GM19239 (cell line): Measurements from ENCODE around the genes RASA4B, UPK3BL1 and ARMC10.

DNA sequence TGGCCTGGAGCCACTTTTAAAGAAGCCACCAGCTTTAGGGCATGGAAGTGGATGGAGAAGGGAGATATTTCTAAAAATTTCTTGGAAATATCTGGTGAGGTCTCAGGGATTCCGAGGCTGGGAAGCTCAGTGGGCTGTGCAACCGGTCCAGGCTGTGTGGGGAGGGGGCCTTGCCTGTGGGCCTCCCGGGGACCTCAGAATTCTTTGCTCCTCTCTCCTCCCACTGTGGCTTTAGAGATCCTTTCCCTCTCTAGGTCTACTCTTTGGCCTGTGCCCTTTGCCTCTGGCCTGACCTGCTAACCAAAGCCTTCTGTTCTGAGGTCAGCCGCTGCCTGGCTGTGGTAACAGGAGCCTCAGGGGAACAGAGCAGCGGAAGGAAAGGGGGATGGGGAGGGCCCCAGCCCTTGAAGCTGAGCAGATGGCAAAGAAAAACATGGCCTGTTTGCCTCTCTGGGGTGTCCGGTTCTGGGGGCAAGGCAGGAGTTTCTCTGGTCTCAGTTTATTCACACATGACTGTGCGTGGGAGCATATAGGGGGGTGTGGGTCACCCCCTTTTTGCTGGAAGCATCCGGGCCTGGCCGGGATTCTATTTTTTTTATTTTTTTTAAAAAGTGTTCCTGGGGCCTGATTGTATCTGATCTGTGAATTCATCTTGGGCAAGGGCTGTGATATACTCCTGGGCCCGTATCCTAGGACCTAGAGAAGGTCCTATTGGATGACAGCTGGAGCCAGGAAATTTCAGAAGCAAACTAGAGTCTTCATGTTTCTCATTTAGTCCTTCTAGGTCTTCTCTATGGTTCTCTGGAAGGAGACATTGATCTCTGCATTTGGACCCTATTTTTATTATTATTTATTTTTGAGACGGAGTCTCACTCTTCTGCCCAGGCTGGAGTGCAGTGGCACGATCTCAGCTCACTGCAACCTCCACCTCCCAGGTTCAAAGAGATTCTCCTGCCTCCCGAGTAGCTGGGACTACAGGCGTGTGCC, 28.3 kb downstream of the COL26A1 start:
- RRBS = 15% methylated on average over 2 of the region's 14 CpGs

- RRBS = 95% methylated on average over 2 of the region's 12 CpGs
Observed at GRCh38 chr7:101832861-101833526, 15.6 kb downstream of the CUX1 start.

- RRBS = no CpG with 5 or more reads among the region's 3 CpGs
Observed at GRCh38 chr7:101857561-101857680, 40.0 kb downstream of the CUX1 start.

DNA sequence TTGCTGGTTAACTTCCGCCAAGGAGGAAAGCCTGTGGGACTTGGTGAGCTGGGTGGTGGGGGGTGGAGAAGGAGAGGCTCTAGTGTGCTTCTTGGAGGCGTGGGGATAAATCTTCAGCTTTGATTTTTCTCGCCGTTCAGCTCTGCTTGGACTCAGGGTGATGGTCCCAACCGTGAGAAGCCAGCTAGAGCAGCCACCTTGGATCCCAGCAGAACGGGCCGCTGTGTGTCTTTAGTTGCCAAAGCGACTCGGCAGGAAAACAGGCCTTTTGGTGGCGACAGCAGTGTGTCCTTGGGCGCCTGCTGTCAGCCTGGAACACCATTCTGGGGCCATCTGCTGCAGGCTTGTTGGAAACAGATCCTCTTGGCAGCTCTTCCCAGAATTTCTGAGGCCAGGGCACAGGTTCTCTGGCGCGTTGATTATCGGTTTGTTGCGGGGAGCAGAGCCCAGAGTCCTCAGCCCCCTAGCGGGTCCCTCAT, 97.5 kb downstream of the CUX1 start:
- RRBS = no CpG with 5 or more reads among the region's 16 CpGs

- RRBS = no CpG with 5 or more reads among the region's 10 CpGs
Observed at GRCh38 chr7:101995120-101995824, 177.8 kb downstream of the CUX1 start.

GRCh38 chr7:102008861-102009510, 191.6 kb downstream of the CUX1 start:
- RRBS = no CpG with 5 or more reads among the region's 14 CpGs

DNA sequence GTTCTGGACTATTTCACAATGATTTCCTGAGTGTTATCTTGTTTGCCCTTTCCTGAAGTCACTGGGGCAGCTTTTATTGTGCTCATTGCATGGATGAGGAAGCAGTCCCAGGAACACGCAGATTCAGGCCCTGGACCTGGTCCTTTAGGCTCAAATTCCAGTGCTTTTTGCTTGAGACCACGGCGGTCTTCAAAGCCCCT, 165.1 kb upstream of the SH2B2 start:
- RRBS = no CpG with 5 or more reads among the region's 3 CpGs

- RRBS = 92% methylated on average over 6 of the region's 25 CpGs
Observed at GRCh38 chr7:102175098-102175954, 111.3 kb upstream of the SH2B2 start.

GRCh38 chr7:102390053-102390507, 6.1 kb upstream of the PRKRIP1 start:
- RRBS = no CpG with 5 or more reads among the region's 7 CpGs

- RRBS = no CpG with 5 or more reads among the region's 13 CpGs
Observed at GRCh38 chr7:102399185-102399945, 3.2 kb downstream of the PRKRIP1 start.

DNA sequence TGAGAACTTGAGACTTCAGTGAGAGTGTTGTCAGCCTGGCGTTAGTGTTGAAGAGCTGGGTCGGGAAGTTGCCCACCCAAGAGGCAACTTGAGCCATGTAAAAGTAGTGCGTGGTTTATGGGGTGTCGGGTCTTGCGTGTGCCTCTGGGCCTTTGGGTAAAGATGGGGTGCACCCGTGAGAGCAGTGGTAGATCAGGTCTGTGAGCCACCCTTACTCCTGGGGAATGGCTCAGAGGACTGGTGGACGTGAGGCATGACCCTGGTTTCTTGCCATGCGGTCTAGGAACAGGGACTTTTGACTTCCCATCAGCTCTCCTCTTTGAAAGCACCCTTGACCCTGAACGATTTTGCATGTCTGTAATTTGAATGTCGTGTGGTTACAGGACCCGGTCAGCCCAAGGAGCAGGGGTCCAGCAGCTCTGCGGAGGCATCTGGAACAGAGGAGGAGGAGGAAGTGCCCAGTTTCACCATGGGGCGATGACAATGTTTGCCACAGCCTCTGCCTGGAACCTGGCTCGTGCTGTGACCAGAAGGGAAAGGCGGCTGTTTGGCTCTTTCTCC, 8.7 kb upstream of the ORAI2 start:
- RRBS = no CpG with 5 or more reads among the region's 15 CpGs

DNA sequence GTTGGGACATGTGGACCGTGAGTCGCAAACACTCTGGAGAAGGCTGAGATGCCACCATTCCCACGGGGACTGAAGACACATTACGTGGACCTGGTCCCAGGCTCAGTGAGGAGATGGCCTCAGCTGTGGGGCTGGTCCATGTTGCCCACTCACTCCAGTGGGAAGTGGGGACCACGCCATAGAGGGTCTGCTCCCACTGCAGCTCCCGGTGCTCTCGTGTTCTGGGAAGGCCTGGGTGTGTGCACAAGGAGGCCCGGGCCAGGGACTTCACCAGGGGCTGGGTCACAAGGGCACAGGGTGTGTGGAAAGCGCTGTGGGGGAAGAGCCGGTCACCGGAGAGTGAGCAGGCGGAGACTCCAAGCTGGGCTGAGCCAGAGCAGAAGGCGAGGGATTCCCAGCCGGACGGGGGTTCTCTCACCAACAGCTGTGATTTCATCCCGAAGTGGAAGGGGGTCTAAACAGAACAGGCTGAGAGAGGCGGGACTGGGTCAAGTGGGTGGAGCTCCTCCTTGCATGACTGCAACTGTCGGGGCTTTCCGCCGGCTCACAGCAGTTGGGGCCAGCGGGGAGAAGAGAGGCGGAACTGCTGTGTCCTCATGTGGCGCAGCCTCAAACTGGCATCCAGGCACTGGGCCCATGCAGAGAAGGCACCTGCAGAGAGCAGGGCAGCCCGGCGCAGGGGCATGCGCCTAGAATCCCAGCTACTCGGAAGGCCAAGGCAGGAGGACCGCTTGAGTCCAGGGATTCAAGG, 7.7 kb upstream of the ORAI2 start:
- RRBS = 3% methylated on average over 9 of the region's 28 CpGs

- RRBS = no CpG with 5 or more reads among the region's 17 CpGs
Observed at GRCh38 chr7:102426207-102426999, 7.0 kb upstream of the ORAI2 start.

- RRBS = 3% methylated on average over 7 of the region's 29 CpGs
Observed at GRCh38 chr7:102432568-102433274, 654 bp upstream of the ORAI2 start.

GRCh38 chr7:102517575-102518002, at the start of gene RASA4B:
RASA4B (minus strand) TSS chr7:102517777.
- RRBS = no CpG with 5 or more reads among the region's 48 CpGs

- RRBS = no CpG with 5 or more reads among the region's 8 CpGs
Observed at GRCh38 chr7:102642654-102643053, at the start of gene UPK3BL1. UPK3BL1 (minus strand) TSS chr7:102642791.

DNA sequence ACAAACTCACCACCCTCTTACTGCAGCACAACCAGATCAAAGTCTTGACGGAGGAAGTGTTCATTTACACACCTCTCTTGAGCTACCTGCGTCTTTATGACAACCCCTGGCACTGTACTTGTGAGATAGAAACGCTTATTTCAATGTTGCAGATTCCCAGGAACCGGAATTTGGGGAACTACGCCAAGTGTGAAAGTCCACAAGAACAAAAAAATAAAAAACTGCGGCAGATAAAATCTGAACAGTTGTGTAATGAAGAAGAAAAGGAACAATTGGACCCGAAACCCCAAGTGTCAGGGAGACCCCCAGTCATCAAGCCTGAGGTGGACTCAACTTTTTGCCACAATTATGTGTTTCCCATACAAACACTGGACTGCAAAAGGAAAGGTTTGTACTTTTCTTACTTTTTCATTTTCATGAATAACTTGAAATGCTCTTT, 21.5 kb downstream of the LRRC17 start:
- RRBS = no CpG with 5 or more reads among the region's 7 CpGs

DNA sequence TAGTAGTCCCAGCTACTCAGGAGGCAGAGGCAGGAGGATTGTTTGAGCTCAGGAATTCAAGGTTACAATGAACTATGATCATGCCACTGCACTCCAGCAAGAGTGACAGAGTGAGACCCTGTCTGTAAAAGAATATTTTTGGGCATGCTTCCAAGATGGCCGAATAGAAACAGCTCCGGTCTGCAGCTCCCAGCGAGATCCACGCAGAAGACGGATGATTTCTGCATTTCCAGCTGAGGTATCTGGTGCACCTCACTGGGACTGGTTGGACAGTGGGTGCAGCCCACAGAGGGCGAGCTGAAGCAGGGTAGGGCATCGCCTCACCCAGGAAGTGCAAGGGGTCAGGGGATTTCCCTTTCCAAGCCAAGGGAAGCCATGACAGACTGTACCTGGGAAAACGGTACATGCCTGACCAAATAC, 37.2 kb upstream of the ARMC10 start:
- RRBS = no CpG with 5 or more reads among the region's 8 CpGs

- RRBS = 1% methylated on average over 25 of the region's 72 CpGs
Observed at GRCh38 chr7:103074431-103075252, at the start of gene ARMC10. ARMC10 (plus strand) TSS chr7:103075140.